Thoracic aorta (tissue), 1 donor: ENCODE data around the genes GCM1, TINAG, GFRAL and COL21A1.

DNA sequence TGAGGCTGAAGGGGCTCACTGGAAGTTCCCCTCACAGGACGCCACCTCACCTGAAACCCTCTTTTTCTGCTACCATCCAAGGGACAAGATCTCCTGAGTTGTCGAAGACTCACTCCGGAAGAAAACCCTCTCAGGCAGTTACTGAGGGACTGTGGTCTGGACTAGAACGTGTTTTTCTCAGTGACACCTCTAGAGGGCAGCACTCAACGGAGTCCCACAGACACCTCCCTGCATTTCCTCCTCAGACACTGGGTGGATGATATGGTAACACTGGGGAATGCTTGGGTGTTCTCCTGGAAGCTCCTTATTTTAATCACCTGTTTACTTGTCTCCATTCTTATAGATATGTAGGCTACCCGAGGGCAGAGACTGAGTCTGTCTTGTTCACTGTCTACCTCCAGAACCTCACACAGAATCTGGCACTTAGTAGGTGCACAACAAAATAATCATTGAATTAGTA, 27.1 kb downstream of the GSTA3 start:
- RAMPAGE, long total RNA, result no peak

DNA sequence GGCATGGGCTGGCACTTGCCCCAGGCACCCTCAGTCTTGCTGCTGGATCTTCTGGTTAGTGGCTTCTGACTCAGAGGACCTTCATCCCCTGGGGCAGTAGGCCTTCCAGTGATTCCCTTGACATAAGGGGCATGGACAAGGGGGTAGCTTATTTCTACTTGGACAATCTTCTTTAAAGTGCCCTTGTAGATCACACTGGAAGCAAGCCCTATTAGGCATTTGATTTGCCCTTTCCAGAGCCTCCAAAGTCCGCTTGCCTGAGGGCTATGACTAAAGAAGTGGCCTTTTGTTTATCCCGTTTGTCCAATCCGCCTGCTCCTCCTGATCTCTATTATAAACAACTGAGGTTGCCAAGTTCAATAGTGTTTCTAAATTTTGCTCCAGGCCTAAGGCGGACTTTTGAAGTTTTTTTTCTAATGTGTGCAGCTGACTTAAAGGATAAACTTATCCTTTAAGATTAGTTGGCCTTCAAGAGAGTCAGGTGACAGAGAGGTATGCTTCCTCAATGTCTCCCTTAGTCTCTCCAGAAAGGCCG, 8.8 kb upstream of the GSTA3 start:
- RAMPAGE, long total RNA, result no peak

- RAMPAGE, long total RNA, result no peak
These were observed 1.4 kb downstream of the CILK1 start for GRCh38 chr6:53060170-53060696.

GRCh38 chr6:53067884-53068676, 2.9 kb downstream of the FBXO9 start:
- RAMPAGE, long total RNA, result no peak

DNA sequence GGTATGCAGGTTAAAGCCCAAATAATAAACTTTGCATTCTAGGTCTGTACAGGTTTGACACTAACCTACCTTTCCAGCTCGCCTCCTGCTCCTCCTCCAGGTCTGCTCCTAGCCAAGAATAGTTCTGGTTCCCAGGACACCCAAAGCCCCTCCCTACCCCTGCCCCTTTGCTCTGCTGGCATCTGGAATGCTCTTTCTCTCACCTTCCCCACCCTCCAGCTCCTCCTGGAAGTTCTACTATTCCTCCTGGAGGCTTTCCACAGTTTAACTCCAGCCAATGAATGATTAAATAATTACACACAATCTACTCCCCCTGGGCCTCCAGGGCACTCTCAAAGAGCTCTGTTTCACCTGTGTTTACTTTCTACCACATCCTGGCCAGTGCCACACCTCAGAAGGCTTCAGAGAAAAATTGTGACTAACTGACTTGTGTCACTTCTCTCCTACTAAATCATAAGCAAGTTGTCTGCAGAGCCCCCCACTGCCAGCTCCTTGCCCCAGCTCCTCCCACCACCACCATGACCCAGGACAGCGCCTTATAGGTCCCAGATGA, 36.2 kb downstream of the GCM1 start:
- RAMPAGE, long total RNA, result no peak

GRCh38 chr6:53148596-53149067, at the start of gene GCM1:
TSS of gene GCM1 (minus strand) at chr6:53148841.
- RAMPAGE, long total RNA, result no peak

DNA sequence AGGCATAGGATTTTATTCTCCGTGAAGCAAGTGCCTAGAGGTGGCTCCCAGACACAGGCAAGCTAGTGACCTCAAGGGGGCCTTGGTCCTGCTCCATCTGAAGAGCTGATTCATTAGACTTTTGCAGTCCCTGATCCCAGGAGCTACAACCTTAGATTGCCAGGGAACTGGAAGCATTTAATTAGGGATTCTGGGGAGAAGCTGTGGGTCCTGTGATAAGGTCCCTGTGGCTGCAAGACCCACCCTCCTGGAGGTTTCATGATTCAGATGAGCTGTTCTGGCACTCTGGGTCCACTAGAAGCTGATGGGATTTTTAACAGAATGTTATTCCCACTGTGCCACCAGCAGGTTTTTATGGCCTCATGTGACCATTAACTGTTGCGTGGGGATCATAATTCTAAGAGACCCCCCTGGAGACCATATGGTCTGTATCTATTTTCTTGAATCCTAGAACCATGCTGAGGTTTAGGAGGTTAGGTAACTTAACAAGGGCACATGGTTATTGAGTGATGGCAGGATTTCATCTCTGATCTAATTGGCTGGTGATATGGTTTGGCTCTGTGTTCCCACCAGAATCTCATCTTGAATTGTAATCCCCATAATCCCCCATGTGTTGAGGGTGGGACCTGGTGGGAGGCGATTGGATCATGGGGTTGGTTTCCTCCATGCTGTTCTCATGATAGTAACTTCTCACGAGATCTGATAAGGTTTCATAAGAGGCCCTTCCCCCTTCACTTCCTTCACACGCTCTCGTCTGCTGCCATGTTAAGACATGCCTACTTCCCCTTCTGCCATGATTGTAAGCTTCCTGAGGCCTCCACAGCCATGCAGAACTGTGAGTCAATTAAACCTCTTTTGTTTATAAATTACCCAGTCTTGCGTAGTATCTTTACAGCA, 90.3 kb downstream of the ELOVL5 start:
- RAMPAGE, long total RNA, result no peak

DNA sequence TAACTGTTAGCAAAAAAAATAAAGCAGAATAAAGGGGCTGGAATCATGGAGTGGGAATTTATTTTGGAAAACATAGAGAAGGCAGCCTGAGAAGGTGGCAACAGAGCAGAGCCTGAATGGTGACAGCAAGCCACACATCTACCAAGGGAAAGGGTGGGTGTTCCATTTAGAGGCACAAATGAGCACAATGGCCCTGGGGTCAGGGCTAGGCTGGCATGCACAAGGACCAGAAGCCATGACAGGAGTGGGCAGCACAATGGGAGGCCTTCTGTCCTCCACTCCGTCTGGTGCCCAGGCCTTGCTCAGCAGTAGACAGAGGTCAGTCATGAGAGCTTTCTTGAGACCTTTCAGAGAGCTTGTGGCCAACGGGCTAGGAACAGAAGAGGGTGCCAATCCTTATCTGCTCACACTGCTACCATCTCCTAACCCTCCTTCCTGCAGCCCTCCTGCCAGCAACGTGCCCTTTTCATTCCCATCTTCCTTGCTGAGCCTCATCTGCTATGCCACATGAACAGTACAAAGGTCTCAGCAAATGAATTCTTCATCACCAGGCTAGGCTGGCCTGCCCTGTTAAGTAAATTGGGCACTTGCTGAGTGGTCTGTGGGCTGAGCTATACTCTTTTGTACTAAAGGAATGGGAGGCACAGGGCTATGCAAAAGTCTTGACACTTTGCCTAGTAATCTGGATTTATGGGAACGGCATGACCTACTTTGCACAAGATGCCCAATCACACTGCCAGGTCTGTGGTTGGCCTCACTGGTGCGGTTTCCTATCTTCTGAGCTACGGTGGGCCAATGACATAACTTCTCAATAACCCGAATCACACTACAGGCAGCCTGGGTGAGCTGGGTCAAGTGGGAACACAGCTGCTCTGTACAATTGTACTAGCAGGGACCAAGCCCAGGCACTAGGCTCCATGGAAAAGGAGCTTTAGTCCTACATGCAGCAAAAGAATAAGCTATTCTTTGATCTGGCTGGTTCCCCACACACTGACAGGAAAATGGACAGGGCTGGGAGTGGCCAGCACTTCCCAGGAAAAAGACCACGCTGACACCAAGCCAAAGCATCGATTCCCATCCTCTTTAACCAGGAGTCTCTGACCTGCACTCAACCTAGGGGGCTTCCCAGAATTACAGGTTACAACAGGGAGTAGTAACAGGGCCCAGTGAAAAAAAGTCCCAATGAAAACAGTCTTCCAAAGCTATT, 47.9 kb downstream of the ELOVL5 start:
- RAMPAGE, long total RNA, result no peak

- RAMPAGE, long total RNA, result no peak
These were observed 27.9 kb downstream of the ELOVL5 start for GRCh38 chr6:53320777-53321414.

- RAMPAGE, long total RNA, result no peak
These were observed 6.8 kb downstream of the ELOVL5 start for GRCh38 chr6:53341920-53342329.

- RAMPAGE, long total RNA, result no peak
These were observed 4.4 kb downstream of the ELOVL5 start for GRCh38 chr6:53343862-53345309.

- RAMPAGE, long total RNA, result start-site peak on the minus strand at chr6:53508287-53508874, 5 reads
These were observed 36.4 kb downstream of the GCLC start for GRCh38 chr6:53508436-53509018.

DNA sequence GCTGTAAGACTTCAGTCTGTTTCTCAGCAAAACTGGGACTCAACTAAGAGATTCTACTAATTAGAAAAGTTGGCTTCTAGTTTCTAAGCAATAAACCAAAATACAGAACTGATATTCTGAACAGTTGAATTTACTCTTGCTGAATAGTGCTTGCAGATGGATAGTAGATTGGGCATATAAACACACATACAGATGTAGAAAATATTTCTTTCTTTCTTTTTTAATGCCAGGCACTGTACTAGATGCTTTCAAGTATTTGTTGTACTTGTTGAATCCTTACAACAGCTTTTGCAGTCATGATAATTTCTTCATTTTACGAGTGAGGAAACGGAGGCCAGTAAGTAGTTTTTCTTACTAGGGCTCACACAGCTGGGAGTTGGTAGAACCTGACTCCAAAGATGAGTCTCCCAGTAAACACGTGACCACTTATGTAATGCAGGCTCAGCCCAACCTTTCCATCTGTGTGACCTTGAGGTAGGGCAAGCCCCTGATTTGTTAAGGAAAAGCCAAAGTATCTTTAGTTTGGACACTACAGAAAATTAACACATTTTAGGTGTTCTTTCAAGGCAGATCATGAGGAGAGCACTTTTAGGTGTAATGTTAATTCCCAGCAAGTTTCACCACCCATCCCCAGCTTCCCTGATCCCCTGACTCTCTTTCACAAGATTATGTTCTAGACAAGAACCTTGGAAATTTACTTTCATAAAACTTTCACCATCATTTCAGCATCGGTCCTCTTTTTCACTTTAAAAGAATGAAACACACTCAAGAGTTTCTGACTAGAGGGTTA, 111.2 kb downstream of the LRRC1 start:
- RAMPAGE, long total RNA, result start-site peak on the plus strand centred at position 556 of the sequence, 815 bp wide, 13 reads

DNA sequence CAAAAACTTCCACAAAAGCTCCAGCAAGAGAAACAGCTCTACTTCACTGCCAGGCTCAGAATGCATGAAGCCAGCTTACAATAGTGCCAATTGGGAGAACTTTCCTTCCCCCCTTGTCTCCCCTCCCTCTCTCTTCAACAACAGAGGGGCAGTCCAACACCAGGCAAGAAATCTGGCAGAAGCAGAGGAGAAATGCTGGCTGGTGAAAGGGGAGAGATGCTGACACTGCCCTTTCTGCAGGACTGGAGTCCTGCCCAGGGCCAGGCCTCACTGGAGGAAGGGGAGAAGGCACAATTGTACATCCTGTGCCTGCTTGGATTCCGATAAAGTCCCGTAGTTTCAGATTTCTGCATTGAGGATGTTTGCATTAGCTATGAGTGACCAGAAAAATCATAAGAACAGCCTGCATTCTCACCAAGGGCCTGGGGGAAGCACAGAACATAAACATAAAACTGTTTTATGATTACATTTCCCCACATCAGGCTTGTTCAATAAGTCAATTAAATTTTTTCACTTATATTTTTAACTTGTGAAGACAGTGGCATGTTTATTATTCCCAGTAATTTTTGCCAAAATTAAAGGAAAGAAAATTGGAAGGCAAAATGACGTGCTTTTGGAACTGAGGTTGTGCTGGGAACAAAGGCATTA, 148.7 kb downstream of the LRRC1 start:
- RAMPAGE, long total RNA, result no peak

DNA sequence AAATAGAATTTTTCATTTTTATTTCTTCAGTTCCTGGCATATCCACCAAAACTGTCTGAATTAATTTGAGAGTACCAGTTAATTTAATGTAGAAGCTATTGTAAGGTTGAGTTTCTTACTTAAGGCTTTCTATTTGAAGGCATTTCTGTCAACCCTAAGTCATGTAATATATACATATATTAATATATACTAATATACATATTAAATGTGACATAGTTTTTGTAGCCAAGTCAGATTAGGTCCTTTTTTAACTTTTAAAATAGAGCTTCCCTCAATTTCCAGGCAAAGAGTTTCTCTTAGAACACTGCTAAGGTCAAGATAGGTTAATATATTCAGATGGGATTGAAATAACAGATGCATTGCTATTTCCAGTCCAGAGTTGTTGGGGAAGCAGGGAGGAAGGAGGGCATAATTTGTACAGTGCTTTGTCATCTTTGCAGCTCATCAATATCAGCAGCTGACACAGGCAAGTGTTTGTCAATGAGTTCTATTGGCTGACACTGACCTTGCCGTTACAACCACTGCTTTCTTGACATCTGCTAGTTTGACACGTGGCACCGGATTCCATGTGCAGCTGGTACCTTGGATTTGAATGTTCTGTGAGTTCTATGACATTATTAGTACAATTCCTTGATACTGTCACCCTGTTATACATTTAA, 28.1 kb upstream of the MLIP start:
- RAMPAGE, long total RNA, result no peak

DNA sequence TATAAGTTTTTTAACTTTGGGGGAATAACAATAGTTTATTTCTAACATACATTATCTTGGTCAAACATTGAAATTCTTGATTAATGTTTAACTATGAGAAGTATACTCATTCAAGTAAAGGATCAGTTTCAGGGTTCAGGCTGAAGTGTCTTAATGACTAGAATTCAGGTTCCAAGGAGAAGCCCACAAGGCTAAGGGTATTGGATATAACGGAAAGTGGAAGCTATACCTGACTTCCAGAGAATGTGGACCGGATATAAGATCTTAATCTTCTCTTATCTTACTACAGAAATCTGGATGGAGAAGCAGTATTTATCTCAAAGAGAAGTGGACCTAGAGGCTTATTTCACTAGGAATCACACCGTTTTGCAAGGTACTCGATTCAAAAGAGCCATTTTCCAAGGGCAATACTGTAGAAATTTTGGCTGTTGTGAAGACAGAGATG, at the start of gene TINAG:
TSS of gene TINAG (plus strand) at position 134 of the 445 bp plus-strand sequence.
- RAMPAGE, long total RNA, result no peak

DNA sequence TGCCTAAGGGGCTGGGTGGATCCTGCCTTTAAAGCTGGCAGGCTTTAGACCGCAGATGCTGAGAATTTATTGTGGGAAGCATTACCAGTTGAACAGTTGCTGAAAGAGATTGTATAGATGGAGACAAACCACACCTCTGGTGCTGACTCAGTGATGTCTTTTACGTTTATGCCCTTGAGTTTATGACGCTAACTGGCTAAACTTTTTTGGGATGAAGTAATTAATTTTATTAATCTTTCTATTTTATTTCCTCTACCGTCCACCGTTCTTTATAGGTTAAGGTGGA, 1.7 kb downstream of the FAM83B start:
- RAMPAGE, long total RNA, result no peak

- RAMPAGE, long total RNA, result no peak
These were observed 9.5 kb downstream of the FAM83B start for GRCh38 chr6:54856058-54856497.

- RAMPAGE, long total RNA, result no peak
These were observed at the start of gene GFRAL for GRCh38 chr6:55327281-55327519. TSS of gene GFRAL (plus strand) at chr6:55327469.

GRCh38 chr6:56247239-56247900, at the start of gene COL21A1:
TSS of gene COL21A1 (minus strand) at chr6:56247580.
- RAMPAGE, long total RNA, result start-site peak on the minus strand at chr6:56247469-56247546, 95 reads